Measurements from ENCODE around the genes IKBIP, ACTR6 and ARL1.

DNA sequence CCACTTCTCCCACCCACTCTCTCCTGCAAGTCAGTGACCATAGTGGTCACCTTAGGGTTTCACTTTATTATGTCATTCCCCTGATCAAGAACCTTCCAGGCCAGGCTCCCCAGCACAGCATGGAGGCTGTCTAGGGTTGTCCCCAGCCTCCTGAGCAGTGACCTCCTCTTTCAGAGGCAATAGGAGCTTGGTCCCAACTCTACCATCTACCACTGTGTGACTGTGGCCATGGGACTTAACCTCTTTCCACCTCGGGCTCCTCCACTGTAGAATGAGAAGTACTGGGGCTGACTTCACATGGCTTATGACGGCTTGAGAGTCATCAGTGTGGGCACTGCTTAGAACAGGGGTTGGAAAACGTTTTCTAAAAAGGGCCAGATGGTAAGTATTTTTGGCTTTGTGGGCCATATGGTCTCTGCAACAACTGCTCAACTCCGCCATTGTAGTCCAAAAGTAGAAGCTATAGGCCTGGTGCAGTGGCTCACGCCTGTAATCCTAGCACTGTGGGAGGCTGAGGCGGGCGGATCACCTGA, 69.1 kb upstream of the LTA4H start:
- PRO-cap = no peak
- RAMPAGE, long total RNA, 4 experiments = no peak in any of the 4 experiments

- PRO-cap = no peak
- RAMPAGE, long total RNA, 4 experiments = no peak in any of the 4 experiments
Observed at GRCh38 chr12:96107988-96108834, 72.8 kb upstream of the LTA4H start.

- PRO-cap = no peak
- RAMPAGE, long total RNA, 4 experiments = no peak in any of the 4 experiments
Observed at GRCh38 chr12:96279488-96280286, 85.5 kb downstream of the ELK3 start.

DNA sequence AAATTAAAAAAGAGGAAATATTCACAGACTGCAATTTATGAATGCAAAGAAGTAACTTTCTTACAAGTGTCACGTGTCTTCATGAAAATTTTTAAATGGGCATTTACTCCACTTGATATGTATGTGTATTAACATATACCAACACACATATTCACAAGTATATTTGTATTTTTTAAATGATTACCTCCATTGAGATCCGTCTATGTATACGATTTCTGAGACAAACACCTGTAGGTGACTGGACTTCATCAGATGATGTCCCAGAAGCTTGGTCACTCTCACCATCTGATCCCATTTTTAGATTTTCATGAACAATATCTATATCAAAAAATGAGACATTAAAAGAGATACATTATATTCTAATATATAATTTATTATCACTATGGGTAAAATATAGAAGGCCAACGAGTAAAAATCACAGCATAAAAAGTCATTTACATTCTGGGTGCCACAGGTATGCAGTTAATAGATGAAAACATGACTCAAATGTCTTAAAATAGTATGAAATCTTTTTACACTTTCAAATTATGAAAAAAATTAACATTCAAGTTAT, 87.0 kb downstream of the CDK17 start:
- PRO-cap = no peak
- RAMPAGE, long total RNA, 4 experiments = no peak in any of the 4 experiments

DNA sequence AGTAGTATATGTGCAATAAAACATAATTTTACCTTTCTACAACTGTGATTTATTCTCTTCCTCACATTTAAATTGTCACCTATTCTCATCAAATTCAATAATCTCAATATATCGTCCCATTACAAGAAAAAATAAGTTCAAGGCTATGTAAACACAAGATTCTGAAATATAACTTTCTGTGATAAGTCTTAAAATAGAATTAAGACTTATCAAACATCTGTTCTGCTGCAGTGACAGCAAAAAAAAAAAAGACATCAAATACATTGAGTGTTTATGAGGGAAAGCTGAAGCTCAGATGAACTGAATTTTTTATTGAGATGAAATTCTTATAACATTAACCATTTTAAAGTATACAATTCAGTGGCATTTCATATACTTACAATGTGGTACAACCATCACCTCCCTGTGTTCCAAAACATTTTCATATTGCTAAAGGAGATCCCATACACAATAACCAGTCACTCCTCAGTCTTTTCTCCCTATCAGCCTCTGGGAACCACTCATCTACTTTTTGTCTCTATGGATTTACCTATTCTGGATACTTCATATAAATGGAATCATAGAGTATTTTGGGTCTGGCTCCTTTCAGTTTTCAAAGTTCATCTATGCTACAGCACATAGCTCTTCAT, 70.1 kb downstream of the CDK17 start:
- PRO-cap = no peak
- RAMPAGE, long total RNA, 4 experiments = start-site peak on the minus strand in 1 of 4 experiments, centred at position 268 of the sequence, 5 reads per replicate

GRCh38 chr12:96365747-96366220, 34.5 kb downstream of the CDK17 start:
- PRO-cap = no peak
- RAMPAGE, long total RNA, 4 experiments = start-site peak on the minus strand in 1 of 4 experiments, at chr12:96365915-96366084 at its widest, 7 reads per replicate

GRCh38 chr12:98644670-98645352, at the start of gene IKBIP:
Gene IKBIP, minus strand, starts transcription at chr12:98644788.
- PRO-cap = bidirectional peak, plus-strand start at chr12:98644895, minus-strand start at chr12:98644788; bidirectional peak, plus-strand start at chr12:98645290, minus-strand start at chr12:98644982
- RAMPAGE, long total RNA, 4 experiments = start-site peak on the plus strand in 1 of 4 experiments, at chr12:98645254-98645291 at its widest, 74 reads per replicate; start-site peak on the minus strand in 4 of 4 experiments, at chr12:98644739-98644792 at its widest, 19 to 276 reads per replicate

DNA sequence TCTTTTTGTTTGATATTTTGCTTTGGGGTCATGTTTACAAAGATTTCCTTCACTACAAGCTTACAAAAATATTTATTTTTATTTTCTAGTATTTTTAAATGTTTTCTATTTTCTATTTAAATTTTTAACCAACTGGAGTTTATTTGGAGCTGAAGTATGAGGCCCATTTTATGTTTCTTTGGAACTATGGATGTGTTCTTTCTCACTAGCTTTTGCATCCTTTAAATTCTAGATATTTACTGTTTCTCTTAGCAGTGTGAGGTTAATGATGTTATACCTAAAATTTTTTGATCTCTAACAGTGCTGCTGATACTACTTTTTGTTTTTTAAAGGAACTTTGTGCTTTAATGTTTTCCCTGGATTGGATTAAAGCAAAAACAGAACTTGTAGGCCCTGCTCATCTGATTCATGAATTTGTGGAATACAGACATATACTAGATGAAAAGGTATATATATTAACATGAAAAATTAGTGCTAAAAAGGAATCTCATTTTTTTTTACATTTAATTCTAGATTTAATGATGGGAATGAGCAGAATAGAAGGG, 25.6 kb downstream of the APAF1 start:
- PRO-cap = no peak
- RAMPAGE, long total RNA, 4 experiments = no peak in any of the 4 experiments

- PRO-cap = no peak
- RAMPAGE, long total RNA, 4 experiments = no peak in any of the 4 experiments
Observed at GRCh38 chr12:99079798-99080215, 434.7 kb downstream of the APAF1 start.

GRCh38 chr12:100137583-100138083, 5.0 kb downstream of the BLTP3B start:
- PRO-cap = no peak
- RAMPAGE, long total RNA, 4 experiments = no peak in any of the 4 experiments

DNA sequence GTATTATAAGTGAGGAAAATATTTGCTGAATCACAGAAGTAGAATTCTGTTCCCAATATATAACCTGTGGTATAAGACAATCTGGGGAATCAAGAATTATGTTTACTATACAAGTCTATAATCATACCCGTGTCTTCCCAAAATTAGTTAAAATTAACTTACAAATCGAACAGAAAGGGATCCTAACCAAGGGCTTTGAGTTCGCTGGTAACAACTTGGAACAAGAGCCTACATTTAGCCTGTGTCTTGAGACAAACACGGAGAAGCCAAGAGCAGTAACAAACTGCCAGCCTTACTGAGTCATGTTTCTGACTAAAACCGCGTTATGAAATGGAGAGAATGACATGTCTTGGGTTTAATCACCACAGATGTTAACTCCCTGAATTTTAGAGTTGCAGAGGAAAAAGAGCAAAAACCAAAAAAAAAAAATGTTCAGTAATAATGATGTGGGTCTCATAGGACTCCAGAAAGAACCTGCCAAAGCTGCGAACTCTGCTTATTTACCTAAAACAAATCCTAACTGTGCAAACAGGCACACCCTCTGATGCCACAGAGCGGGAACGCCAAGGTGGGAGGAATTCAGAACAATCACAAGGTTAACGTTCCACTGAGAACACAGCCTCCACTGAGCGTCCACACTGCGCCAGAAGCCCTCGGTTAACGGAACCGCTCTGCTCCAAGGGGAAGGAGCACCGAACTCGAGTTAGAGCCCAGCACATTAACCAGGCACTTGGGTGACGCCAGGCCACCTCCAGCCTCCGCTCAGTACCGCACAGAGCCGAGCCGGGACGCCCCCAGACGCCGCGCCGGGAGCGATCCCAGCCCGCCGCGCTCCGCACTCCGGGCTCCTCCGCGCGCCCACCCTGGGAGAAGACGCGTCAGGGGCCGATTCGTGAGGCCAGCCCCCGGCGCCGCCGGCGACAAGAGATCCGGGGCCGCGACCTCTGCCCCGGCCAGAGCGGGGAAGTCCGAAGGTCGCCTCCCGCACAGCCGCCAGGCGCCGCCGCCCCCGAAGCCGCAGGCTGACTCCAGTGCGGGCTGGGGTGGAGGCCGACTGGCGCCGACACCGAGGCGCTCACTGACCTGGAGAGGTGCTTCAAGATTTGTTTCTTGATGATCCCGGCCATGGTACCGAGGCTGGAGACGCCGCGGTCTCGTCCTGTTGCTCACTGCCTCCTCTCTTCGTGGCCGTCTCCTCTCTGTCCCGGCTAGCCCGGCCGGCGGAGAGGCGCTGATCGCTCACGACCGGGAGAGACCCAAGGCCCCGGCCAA, 729 bp downstream of the BLTP3B start:
- PRO-cap = bidirectional peak, plus-strand start at position 587 of the sequence, minus-strand start at position 297 of the sequence; unidirectional peak, plus-strand start at position 765 of the sequence; bidirectional peak, plus-strand start at position 923 of the sequence, minus-strand start at position 842 of the sequence; unidirectional peak, minus-strand start at position 1,059 of the sequence
- RAMPAGE, long total RNA, 4 experiments = no peak in any of the 4 experiments

- PRO-cap = bidirectional peak, plus-strand start at chr12:100200822, minus-strand start at chr12:100200729
- RAMPAGE, long total RNA, 4 experiments = start-site peak on the plus strand in 4 of 4 experiments, at chr12:100200796-100200828 at its widest, 41 to 161 reads per replicate
Observed at GRCh38 chr12:100200374-100201336, at the start of gene ACTR6. Gene ACTR6, plus strand, starts transcription at chr12:100200815.

GRCh38 chr12:100445042-100445249, 28.7 kb upstream of the NR1H4 start:
- PRO-cap = no peak
- RAMPAGE, long total RNA, 4 experiments = no peak in any of the 4 experiments

DNA sequence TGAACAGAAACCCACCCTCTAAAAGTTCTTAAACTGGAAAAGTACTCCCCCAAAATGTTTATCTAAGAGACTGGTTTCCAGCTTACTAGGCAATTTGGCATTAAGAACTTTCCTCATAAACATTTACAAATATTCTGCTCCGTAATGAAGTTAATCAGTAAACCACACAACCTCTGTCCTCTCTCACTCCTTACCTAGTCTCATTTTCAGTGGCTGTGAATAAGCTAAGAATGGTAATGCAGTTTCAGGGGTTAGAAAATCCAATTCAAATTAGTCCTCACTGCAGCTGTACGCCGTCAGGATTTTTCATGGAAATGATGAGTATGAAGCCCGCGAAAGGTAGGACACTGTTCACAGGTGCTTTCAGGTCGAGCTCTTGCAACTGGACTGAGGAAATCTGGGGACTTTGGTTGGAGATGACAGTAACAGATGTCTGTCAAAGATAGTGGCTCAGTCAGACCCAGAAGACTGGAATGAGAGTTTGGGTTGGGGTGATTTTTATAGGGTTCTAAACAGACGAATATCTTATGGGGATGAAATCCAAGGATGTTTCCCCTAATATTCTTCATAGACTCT, 29.6 kb downstream of the NR1H4 start:
- PRO-cap = no peak
- RAMPAGE, long total RNA, 4 experiments = no peak in any of the 4 experiments

- PRO-cap = no peak
- RAMPAGE, long total RNA, 4 experiments = no peak in any of the 4 experiments
Observed at GRCh38 chr12:100673440-100673966, 100.0 kb downstream of the GAS2L3 start.

- PRO-cap = bidirectional peak, plus-strand start at chr12:101407282, minus-strand start at chr12:101407311; unidirectional peak, minus-strand start at chr12:101407431; unidirectional peak, minus-strand start at chr12:101407502; bidirectional peak, plus-strand start at chr12:101408076, minus-strand start at chr12:101407772
- RAMPAGE, long total RNA, 4 experiments = start-site peak on the minus strand in 4 of 4 experiments, at chr12:101407723-101407794 at its widest, 938 to 3,472 reads per replicate
Observed at GRCh38 chr12:101407065-101407878, at the start of gene ARL1. Gene ARL1, minus strand, starts transcription at chr12:101407772.

GRCh38 chr12:101712414-101712793, 15.0 kb downstream of the CHPT1 start:
- PRO-cap = no peak
- RAMPAGE, long total RNA, 4 experiments = no peak in any of the 4 experiments

DNA sequence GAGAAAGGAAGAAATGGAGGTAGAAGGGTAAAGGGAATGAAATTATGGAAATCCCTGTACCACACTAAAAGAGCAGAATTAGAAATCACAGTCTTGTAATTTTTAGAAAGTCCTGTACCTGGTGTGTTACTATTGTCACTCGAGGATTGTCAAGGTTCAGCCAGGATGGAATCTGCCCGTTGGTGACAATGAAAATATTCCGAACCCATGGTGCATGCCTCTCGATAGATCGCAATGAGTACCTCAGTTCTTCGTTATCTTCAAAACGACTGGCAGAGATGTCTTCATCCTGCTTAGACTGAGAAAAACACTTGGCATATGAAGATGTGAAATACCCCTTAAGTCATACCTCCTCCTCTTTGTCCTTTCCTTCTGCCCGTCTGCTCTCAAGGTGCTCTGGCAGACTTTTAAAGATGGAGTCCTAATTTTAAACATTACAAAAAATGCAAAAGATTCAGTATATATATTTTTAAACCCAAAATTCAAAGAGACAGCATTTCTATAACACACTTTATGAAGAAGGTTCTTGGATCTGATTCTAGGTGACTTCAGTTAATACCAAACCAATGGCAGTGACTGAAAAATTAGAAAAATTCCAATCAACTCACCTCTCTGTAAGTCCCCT, 31.1 kb upstream of the SYCP3 start:
- PRO-cap = no peak
- RAMPAGE, long total RNA, 4 experiments = no peak in any of the 4 experiments

DNA sequence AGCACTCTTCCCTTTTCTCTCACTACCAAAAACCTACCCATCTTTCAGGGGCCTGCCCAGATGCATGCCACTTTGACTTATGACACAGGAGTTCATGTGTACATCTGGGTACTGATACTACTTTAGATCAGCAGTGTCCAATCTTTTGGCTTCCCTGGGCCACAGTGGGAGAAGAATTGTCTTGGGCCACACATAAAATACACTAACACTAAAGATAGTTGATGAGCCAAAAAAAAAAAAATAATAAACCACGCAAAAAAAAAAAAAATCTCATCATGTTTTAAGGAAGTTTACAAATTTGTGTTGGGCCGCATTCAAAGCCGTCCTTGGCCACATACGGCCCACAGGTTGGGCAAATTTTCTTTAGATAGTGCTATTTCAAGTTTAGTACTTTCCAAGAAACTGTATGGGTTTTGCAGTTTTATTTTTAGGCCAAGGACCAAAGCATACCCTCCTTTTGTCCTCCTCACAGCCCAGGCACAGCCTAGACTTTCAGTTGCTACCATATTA, 39.5 kb downstream of the GNPTAB start:
- PRO-cap = no peak
- RAMPAGE, long total RNA, 4 experiments = no peak in any of the 4 experiments

- PRO-cap = no peak
- RAMPAGE, long total RNA, 4 experiments = no peak in any of the 4 experiments
Observed at GRCh38 chr12:101888893-101889438, 11.6 kb downstream of the DRAM1 start.